ENCODE results near the gene HHIPL1.

GRCh38 chr14:99644390-99645527 lies at the start of gene HHIPL1:
TSS of gene HHIPL1 (plus strand) at chr14:99645129.
- PRO-cap = no peak
- RAMPAGE, long total RNA, 2 experiments = no peak in any of the 2 experiments

DNA sequence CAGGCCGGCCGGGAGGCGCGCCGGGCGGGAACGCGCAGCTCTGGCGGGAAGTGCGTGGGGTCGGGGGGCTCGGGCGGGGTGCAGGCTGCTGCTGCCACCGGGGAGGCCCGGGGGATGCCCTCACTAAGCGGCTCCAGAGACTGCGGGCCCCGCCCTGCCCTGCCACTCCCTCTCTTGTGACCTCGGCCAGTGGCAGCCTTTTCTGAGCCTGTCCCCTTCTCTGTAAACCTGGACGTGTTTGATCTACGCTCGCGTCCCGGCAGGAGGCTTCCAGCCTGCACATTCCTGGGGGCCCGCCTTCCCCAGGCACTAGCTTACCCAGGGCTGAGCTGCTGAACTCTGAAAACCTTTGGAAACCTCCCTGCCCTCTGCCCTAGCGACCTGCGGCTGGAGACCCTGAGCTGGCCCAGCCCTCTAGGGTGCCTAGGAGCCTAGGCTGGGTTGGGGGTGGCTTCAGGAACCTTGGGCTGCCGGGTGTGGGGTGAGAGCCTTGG lies 46.4 kb downstream of the CYP46A1 start:
- PRO-cap = no peak
- RAMPAGE, long total RNA, 2 experiments = no peak in any of the 2 experiments

GRCh38 chr14:99733652-99734379 lies 49.7 kb downstream of the CYP46A1 start:
- PRO-cap = no peak
- RAMPAGE, long total RNA, 2 experiments = no peak in any of the 2 experiments

DNA sequence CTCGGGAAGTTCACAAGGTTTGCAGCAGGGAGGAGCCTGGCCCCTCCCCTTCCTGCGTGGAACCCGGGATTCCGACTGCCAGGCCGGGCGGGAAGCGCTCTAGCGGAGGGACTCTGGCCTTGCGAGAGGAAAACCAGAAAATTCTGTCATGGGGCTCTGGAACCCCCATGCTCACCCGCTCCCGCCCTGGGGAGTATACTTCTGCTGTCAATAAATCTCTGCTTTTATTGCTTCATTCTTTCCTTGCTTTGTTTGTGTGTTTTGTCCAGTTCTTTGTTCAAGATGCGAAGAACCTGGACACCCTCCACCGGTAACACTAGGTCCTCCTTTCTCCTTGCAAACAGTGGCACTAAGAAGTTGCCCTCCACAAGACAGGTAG lies 98.1 kb upstream of the EVL start:
- PRO-cap = no peak
- RAMPAGE, long total RNA, 2 experiments = no peak in any of the 2 experiments

GRCh38 chr14:100065652-100066252 lies 530 bp downstream of the EVL start:
- PRO-cap = no peak
- RAMPAGE, long total RNA, 2 experiments = no peak in any of the 2 experiments

- PRO-cap = no peak
- RAMPAGE, long total RNA, 2 experiments = no peak in any of the 2 experiments
Measured at GRCh38 chr14:100073774-100074211, 8.6 kb downstream of the EVL start.

DNA sequence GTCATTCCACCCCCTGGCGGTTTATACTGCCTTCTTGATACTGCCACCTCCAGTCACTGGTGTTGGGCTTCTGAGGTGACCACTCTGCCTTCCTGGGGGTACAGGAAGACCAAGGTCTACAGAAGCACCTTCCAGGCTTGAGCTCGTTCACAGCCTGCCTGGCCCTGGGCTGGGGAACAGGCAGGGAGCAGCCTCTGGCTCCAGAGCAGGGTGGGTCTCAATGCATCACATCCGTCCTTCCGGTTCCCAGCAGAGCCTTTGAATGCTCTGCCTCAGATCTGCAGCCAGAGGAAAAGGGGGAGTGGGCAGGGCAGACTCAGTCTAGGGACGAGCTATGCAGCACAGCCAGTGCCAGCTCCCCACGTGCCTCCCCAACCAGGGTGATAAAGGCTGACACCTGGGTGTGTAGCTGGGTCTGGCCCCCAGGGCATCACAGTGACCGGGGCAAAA lies 17.3 kb downstream of the DEGS2 start:
- PRO-cap = no peak
- RAMPAGE, long total RNA, 2 experiments = no peak in any of the 2 experiments

DNA sequence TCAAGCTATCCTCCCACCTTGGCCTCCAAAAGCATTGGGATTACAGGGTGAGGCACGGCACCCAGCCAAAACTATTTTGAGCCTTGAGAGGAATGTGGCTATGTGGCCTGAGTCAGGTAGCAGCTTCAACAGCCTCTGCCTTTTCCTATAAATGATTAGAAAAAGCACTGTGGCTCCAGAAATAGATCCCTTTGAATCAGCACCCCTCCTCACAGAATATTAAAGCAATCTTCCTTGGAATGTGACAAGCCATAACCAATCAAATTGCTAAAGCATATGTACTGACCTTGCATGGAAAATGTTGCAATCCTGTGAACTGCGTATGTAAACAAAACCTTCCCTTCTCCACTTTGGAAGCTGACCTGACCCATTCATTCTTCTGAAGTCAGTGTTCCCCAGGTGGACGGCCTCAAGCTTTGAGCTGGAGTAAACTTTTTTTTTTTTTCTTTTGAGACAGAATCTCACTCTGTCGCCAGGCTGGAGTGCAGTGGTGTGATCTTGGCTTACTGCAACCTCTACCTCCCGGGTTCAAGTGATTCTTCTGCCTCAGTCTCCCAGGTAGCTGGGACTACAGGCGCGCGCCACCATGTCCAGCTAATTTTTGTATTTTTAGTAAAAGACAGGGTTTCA lies 34.4 kb upstream of the YY1 start:
- PRO-cap = no peak
- RAMPAGE, long total RNA, 2 experiments = no peak in any of the 2 experiments

DNA sequence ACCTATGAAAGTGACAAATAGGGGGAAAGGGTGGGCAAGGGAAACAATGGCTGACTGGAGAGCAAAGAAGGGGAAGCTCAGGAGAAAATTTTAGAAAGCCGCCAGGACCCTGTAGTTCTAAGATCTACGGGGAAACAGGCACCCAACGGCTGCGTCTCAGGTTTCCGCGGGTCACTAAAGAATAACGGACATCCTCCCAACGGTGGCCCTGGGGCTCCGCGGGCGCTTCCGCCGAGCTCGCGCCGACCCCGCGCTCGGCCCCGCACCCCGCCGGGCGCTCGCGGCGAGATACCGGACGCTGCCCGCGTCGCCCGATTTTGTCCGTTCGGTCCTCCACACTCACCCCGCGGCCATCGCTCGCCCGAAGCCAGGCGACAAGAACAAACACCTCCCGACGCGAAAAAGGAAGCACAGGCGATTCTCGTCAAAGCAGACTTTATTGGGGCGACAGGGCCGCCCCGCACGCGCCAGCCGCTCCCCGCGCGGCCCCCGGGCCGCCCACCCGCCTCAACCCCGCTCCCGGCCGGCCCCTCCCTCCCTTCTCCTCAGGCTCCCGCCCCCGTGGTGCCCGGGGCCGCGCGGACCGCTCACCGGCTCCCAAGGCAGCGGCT lies 959 bp upstream of the YY1 start:
- PRO-cap = bidirectional peak, plus-strand start at position 225 of the sequence, minus-strand start at position 273 of the sequence
- RAMPAGE, long total RNA, 2 experiments = no peak in any of the 2 experiments

- PRO-cap = bidirectional peak, plus-strand start at chr14:100240194, minus-strand start at chr14:100240018; bidirectional peak, plus-strand start at chr14:100240256, minus-strand start at chr14:100240255; bidirectional peak, plus-strand start at chr14:100240674, minus-strand start at chr14:100240578
- RAMPAGE, long total RNA, 2 experiments = no peak in any of the 2 experiments
Measured at GRCh38 chr14:100239825-100241026, 1.3 kb downstream of the YY1 start.

- PRO-cap = no peak
- RAMPAGE, long total RNA, 2 experiments = no peak in any of the 2 experiments
Measured at GRCh38 chr14:100279345-100279951, 26.8 kb downstream of the SLC25A29 start.

GRCh38 chr14:100312082-100312582 lies 5.9 kb upstream of the SLC25A29 start:
- PRO-cap = no peak
- RAMPAGE, long total RNA, 2 experiments = no peak in any of the 2 experiments

DNA sequence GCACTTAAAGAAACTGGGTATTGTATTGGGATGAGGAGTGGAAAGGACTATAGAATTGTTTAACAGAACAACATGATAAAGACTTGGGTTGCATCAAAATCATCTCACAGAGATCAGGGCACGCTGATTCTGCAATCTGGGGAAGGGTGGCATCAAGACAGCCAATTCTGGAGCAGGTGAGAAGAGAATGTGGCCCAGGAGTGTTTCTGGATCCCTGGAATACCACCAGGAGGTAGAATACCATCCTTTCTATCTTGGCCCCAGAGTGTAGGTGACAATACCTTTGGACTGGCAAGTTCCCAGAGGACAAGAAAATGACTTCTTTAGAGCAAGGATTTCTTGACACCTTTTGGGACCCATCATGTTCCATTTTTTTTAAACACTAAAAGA lies 657 bp downstream of the WARS1 start:
- PRO-cap = no peak
- RAMPAGE, long total RNA, 2 experiments = no peak in any of the 2 experiments

DNA sequence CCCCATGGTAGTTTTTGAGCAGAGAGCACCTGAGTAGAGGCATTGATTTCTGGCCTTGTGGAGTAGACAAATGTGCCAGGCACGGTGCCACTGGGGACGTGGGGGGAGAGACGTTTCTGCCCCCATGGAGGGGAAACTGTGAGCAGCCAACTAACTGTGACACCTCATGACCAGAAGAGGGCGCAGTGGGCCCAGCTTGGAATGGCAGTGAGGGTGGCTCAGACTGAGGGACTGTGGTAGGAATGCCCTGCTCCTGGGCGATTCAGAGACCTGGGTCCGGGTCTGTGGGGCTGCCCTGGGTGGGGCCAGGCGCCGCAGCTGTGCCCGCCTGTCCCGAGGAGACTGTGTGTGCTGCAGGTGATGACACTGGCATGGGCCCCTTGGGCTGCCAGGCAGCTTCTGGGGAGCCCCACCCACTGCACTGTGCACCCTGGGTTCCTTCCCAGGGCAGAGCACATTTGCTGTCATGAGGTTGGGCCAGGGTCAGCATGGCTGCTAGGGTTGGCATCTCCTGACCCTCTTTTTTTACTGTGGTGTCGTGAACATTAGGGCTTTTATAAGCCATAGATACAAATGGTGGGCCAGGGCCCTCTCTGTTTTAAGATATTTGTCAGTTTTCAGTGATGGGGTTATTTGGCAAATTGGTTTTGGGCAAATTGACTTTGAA lies 7.5 kb downstream of the WDR25 start:
- PRO-cap = no peak
- RAMPAGE, long total RNA, 2 experiments = no peak in any of the 2 experiments

GRCh38 chr14:100409888-100410423 lies 33.7 kb downstream of the WDR25 start:
- PRO-cap = no peak
- RAMPAGE, long total RNA, 2 experiments = no peak in any of the 2 experiments

GRCh38 chr14:100482325-100482687 lies 104.9 kb downstream of the BEGAIN start:
- PRO-cap = no peak
- RAMPAGE, long total RNA, 2 experiments = no peak in any of the 2 experiments

- PRO-cap = no peak
- RAMPAGE, long total RNA, 2 experiments = no peak in any of the 2 experiments
Measured at GRCh38 chr14:100533962-100534642, 53.1 kb downstream of the BEGAIN start.

DNA sequence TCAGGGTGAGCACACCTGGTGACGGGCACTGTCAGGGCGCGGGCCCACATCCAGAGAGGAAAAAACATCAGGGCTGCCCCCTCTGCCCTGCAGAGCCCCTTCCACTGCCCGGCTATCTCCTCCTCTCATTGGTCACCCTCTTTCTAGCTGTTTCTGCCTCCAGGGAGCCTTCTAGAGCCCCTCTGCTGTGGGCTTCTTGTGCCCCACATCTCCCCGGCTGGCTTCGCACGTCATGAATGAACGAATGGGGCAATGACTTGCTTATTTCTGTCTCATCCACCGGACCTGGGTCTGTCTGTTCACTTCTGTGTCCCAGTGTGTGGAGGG lies 52.9 kb upstream of the BEGAIN start:
- PRO-cap = no peak
- RAMPAGE, long total RNA, 2 experiments = no peak in any of the 2 experiments

GRCh38 chr14:100662658-100663386 lies 63.9 kb upstream of the DLK1 start:
- PRO-cap = no peak
- RAMPAGE, long total RNA, 2 experiments = no peak in any of the 2 experiments

GRCh38 chr14:100708035-100708725 lies 18.5 kb upstream of the DLK1 start:
- PRO-cap = no peak
- RAMPAGE, long total RNA, 2 experiments = no peak in any of the 2 experiments

All from breast epithelium (tissue), 2 donors.